ENCODE measurements around the gene SLC25A38.

GRCh38 chr3:37417247-37417609 is 34.7 kb upstream of the ITGA9 start:
- PRO-cap: no peak
- RAMPAGE, long total RNA, 4 experiments: no peak in any of the 4 experiments

- PRO-cap: no peak
- RAMPAGE, long total RNA, 4 experiments: no peak in any of the 4 experiments
Measured at GRCh38 chr3:37457280-37458365, 5.7 kb downstream of the ITGA9 start.

GRCh38 chr3:37458366-37458936 is 6.5 kb downstream of the ITGA9 start:
- PRO-cap: no peak
- RAMPAGE, long total RNA, 4 experiments: no peak in any of the 4 experiments

DNA sequence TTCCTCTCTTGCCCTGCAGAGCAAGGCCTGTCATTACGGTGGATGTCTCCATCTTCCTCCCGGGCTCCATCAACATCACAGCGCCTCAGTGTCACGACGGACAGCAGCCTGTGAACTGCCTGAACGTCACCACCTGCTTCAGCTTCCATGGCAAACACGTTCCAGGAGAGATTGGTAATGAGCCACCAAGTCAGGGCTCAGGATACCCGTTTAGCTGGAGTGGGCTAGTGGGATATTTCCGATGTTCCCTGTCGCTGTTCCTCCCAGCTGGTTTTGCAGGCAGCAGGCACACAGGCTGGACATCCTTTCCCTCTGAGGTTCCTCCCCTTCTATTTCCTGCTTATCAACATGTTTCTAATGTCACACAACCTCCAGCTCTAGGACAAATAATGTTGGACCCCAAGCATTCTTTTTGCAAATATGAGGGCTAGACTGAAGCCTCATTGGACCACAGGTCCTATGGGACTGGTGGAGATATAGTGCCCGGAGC is 81.4 kb downstream of the ITGA9 start:
- PRO-cap: no peak
- RAMPAGE, long total RNA, 4 experiments: no peak in any of the 4 experiments

- PRO-cap: no peak
- RAMPAGE, long total RNA, 4 experiments: no peak in any of the 4 experiments
Measured at GRCh38 chr3:37556638-37557109, 104.7 kb downstream of the ITGA9 start.

DNA sequence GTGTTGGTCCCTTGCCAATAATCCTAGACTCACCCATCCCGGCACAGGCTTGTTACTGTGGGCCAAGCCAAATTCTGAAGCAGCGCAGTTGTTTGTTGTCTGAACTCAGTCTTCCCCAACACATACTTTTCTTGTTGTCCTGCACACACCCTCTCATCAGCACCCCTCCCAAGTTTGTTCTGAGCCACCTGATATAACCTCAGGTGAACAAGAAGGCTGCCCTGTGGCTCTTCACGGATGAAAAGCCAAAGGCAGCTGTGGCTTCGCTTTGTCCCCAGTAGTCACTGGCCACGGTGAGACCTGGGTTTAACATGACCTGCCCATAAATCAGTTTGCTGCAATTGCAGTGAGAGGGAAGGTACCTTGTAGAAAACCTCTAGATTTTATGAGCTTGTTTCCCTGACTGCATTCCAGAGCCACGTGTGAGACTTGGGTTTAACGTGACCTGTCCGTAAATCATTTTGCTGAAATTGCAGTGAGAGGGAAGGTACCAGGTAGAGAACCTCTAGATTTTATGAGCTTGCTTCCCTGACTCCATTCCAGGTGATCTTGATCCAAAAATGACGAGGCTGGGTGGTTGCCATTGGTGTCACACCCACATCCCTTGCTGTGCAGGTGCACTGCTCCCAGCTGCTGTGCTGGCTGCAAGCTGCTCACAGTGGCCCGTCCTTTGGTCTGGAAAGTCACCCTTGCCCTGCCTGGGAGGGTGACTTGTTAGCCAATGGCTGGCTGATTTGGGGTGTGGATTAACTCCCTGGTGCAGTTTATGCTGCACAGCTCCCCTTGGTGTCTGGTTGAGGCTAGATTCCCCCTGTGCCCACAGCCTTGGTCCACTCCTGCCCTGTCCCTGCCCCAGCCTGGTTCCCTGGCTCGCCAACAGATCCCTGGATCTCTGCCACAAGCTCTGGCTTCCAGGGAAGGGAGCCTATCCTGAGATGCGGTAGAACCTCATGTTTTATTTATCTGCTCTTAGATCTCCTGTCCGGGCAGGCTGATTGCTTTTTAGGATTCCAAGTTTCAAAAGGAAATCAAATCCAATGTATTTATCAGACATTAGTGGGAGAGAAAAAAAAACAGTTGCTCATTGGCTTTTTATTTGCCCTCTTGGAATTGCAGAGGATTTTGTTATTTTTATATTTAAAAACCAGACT is 192.7 kb upstream of the CTDSPL start:
- PRO-cap: no peak
- RAMPAGE, long total RNA, 4 experiments: no peak in any of the 4 experiments

- PRO-cap: no peak
- RAMPAGE, long total RNA, 4 experiments: no peak in any of the 4 experiments
Measured at GRCh38 chr3:37856182-37856776, 5.4 kb upstream of the CTDSPL start.

DNA sequence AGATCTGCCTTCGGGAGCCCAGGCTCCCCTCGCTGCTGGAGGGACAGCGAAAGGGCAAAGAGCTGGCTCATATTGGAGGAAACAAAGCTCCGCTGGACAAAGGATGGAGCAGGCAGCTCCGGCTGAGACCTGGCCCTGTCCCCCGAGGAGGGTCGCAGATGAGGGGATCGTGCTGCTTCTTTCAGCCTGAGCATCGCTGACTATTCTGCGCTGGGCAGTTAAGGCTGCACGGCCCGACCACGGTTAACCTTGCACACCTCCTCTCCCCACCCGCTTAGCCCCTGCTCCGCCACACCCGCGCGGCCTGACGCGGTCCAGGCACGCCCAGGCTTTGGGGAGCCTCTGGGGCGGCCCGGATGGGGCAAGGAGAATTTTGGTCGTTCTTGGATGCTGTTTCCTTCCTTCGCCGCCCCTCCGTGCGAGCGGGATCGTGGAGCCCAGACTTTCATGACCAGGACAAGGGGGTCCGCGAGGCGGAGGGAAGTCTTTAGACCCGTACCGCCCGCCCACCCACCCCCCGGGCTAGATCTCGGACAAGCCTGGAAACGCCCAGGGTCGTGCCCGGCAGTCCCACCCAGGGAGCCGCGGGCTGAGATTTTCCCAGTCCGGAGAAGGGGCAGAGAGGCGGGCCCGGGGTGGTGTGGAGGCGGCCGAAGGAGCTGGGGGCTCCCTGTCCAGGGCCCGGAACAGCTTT is 534 bp downstream of the PLCD1 start:
- PRO-cap: no peak
- RAMPAGE, long total RNA, 4 experiments: no peak in any of the 4 experiments

- PRO-cap: no peak
- RAMPAGE, long total RNA, 4 experiments: no peak in any of the 4 experiments
Measured at GRCh38 chr3:38039848-38040499, 966 bp downstream of the DLEC1 start.

GRCh38 chr3:38137812-38138378 is 566 bp upstream of the MYD88 start:
- PRO-cap: no peak
- RAMPAGE, long total RNA, 4 experiments: no peak in any of the 4 experiments

DNA sequence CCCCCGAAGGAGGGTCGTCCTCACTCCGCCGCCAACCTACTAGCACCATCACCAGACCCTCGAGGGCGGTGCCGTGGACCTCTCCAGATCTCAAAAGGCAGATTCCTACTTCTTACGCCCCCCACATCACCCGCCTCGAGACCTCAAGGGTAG is 206 bp upstream of the MYD88 start:
- PRO-cap: no peak
- RAMPAGE, long total RNA, 4 experiments: no peak in any of the 4 experiments

DNA sequence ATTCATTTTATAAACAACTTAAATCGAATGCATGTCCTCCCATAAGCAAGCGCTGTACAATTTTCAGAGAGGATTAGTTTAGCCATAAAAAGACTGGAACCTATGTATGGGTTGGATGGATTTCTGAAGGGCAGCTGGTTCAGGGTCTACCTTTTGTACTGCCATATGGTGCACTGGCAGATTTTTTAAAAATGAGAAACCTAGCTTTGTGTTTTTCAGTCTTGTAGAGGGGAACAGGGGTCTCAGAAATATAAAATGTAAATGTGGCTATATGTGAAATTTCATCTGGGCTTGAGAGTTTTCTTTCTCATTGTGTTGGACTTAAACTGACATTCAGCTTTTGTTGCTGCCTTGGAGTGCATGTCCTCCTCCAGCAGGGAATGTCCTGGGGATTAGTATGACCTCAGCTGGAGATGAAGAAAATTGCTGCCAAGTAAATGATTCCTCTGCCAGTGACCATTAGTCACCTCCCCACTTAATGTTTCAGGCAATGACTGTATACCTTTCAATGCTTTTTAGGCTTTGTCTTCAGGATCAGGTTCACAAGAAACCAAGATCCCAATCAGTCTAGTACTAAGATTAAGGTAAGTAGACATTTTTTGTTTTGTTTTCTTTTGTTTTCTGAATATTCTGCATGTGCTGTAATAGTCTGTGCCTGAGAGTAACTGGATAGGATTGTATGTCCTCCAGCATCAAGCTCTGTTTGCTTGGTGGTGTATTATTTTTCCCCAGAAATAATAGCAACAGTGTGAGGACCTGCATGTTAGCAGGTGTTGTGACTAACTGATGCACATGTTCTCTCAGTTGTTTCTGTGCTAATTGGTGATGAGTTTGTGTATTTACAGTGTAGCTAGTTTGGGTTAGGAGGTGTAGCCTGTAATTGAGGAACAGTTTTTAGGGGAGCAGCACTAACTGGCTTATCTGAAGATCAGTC is 18.2 kb upstream of the SLC22A13 start:
- PRO-cap: no peak
- RAMPAGE, long total RNA, 4 experiments: no peak in any of the 4 experiments

GRCh38 chr3:38829345-38829817 is 13.4 kb upstream of the SCN10A start:
- PRO-cap: no peak
- RAMPAGE, long total RNA, 4 experiments: no peak in any of the 4 experiments

- PRO-cap: no peak
- RAMPAGE, long total RNA, 4 experiments: no peak in any of the 4 experiments
Measured at GRCh38 chr3:39052649-39052928, 773 bp downstream of the WDR48 start.

DNA sequence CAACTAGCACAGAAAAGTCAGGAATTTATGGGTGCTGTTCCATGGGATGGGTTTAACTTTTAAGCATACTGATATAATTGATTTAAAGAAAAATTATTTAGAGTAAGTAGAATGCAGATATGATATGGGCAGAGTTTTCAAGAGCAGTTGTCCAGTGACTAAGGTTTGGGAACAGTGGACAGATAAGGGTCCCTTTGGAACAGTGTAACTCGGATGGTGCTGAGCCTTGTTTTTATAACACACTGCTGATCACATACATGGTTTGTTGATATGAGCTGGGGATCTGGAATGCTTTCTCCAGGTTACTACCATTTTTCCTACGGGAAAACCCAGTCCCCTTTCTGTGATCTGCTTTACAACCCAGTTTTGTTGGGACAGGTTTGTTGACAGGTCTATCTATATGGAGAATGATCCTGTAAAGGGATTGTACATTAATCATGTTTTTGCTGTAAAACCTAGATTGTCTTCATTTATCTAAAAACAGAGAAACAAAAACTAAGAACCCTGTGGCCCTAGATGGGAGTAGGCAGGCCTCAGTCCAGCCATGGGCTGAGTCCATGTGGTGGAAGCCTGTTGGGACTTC is 13.4 kb downstream of the CSRNP1 start:
- PRO-cap: no peak
- RAMPAGE, long total RNA, 4 experiments: no peak in any of the 4 experiments

DNA sequence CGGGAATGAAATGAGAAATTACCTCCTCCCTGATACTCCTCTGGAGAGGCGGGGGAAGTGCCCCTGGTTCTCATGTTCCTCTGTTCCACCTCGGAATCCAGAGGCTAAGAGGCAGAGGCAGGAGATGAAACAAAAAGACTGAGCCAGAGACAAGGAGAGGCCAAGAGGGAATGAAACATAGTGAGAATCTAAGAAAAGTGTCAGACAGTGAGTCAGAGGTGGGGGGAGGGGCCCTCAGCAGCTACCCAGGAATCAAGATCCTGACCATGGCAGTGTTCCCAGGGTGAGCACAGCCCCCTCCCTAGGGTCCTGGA is 2.6 kb downstream of the CSRNP1 start:
- PRO-cap: no peak
- RAMPAGE, long total RNA, 4 experiments: no peak in any of the 4 experiments

DNA sequence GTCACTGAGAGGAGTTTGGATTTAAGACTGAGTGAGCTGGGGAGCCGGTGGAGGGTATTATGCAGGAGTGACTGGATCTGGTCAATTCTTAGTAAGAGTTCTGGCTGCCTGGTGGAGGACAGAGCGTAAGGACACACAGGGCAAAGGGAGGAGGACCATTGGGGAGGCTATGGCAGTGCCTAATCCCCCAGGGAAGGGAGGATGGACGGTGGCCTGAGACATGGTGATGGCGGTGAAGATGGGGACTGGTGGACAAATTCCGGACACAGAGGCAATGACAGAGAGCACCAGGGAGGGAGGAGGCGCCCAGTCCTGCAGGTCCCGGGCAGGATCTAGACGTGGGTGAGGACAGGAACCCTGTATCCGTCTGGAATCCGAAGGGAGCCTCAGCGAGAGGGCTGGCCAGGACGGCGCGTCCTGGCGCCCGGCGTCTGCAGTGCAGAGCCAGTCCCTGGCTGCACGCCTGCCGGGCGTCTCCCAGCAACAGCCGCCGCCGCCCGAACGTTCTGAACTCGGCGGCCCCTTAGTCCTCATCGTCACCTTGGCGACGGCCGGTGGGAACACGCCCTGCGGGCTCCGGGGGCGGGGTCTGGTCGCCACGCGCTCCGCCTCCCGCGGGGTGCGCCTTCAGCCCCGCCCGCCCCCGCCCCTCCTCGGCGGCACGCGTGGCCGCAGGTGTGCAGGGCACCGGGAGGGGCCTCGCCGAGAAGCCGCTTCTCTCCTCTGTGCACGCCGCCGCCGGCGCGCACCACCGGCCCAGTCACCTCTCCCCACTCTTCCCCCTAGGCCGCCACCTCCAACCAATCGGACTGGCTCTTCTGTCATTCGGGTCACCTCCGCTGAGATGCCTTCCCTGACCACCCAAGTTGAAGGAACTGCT is 11.7 kb downstream of the XIRP1 start:
- PRO-cap: bidirectional peak, plus-strand start at position 708 of the sequence, minus-strand start at position 433 of the sequence
- RAMPAGE, long total RNA, 4 experiments: no peak in any of the 4 experiments

GRCh38 chr3:39202036-39202289 is 9.6 kb upstream of the XIRP1 start:
- PRO-cap: no peak
- RAMPAGE, long total RNA, 4 experiments: no peak in any of the 4 experiments

DNA sequence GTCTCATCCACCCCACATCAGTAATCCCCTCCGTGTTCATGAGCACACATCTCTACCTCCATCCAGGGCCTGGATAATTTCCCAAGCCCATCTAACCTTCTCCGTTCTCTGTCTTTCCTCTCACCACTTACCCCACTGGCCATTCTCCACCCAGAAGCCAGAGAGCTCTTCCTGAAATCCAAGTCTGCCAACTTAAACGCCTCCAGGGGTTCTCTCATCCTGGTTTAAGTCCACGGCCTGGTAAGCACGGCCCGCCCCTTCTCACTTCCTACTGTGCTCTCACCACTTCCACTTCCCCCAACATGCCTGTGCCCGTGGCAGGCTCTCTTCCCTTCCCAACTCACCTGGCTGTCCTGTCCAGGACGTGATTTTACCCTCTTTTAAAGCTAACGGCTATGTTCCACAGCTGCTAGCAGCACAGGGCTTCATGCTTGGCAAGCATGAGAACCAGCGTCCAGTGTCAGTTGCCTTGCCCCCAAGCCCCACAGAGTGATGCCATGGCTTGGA is 1.7 kb upstream of the CX3CR1 start:
- PRO-cap: no peak
- RAMPAGE, long total RNA, 4 experiments: no peak in any of the 4 experiments

GRCh38 chr3:39382940-39384165 is at the start of gene SLC25A38:
Gene SLC25A38 (plus strand): TSS chr3:39383370.
- PRO-cap: no peak
- RAMPAGE, long total RNA, 4 experiments: start-site peak on the plus strand in 4 of 4 experiments, at chr3:39383387-39383644 at its widest, 19 to 73 reads per replicate

Measured in sigmoid colon (tissue), 4 donors.